ENCODE measurements around a stretch of chr12.

DNA sequence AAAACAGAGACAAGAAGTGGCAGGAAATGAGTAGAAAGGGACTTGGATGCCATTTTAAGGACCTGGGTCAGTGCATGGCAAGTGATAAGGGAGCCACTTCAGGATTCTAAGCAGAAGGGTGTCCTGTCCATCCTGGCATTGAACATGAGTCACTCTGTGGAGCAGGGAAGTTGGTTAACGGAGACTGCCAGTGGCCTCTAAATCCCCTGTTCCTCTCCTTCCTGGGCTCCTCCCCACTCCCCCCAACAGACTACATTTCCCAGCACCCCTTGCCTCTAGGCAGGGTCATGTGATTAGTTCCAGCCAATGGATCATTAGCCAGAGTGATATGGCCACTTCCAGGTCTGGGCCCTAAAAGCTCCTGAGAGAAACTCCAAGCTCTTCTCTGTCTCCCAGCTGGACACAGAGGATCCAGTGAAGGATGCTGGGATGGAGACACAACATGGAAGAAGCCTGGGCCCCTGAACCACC lies 54.5 kb upstream of the RFLNA start:
- PRO-cap: no peak

DNA sequence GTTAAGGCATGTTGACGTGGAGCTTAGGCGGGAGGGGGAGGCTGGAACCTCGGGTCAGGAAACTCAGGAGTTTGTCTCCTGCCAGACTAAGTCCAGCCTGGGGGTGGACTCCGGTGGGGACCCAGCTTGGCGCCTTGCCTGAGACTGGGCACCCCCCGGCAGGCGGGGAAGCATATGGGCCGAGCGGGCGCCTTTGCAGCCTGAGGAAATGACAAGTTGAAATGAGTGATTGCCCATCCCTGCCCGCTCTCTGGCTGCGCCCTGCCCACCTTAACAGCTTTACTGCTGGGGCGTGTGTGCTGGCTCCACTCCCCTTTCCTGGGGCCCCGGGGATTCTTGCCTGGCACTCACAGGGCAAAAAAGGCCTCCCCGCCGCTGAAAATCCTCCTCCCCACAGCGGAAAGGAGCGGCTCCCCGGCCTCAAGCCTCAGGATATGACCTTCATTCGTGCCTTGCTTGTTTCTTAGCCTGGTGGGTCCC lies 1.4 kb downstream of the RFLNA start:
- PRO-cap: no peak

GRCh38 chr12:124324689-124325725 lies 30.1 kb downstream of the RFLNA start:
- PRO-cap: unidirectional peak, minus-strand start at chr12:124324886

DNA sequence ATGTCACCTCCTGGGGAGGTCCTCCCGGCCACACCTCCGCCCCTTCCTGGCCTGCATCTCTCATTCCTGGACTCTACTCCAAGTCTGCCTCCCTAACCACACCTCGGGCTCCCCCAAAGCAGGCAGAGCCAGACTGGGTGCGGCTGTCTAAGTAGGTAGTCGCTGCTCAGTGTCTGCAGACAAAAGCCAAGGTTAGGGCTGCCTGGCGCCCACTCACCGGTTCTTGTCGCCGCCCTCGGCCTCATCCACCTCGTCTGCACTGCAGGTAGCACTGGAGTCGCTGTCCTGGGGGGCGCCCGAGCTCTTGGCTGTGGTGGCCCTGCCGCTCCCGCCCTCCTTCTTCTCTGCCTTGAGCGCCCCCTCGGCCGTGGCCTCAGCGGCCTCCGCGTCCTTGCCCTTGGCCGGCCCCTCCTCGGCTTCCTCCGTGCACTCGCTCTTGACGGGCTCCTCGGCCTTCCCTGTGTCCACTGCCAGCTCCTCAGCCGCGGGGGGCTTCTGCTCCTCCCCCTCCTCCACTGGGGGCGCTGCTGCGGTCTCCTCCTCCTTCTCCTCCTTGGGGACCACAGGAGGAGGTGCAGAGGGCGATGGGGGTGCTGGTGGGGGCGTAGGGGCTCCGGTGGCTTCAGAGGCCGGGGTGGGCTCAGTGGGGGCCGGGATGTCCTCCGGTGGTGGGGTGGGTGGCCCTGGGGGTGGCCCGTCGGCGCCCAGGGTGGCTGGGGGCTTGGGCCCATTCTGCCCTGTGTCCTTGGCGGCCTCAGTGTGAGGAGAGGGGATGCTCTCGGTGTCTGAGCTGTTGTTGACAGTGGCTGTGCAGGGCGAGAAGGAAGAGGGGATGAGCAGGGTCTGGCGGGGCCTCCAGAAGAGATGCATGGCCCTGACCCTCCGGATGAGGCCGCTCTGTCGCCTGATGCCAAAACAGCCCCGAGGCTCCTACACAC lies 77.2 kb downstream of the RFLNA start:
- PRO-cap: no peak

- PRO-cap: no peak
These were observed 98.0 kb downstream of the RFLNA start for GRCh38 chr12:124392757-124393451.

- PRO-cap: no peak
These were observed 101.9 kb downstream of the RFLNA start for GRCh38 chr12:124396652-124397338.

GRCh38 chr12:124430381-124430994 lies 135.6 kb downstream of the RFLNA start:
- PRO-cap: no peak

DNA sequence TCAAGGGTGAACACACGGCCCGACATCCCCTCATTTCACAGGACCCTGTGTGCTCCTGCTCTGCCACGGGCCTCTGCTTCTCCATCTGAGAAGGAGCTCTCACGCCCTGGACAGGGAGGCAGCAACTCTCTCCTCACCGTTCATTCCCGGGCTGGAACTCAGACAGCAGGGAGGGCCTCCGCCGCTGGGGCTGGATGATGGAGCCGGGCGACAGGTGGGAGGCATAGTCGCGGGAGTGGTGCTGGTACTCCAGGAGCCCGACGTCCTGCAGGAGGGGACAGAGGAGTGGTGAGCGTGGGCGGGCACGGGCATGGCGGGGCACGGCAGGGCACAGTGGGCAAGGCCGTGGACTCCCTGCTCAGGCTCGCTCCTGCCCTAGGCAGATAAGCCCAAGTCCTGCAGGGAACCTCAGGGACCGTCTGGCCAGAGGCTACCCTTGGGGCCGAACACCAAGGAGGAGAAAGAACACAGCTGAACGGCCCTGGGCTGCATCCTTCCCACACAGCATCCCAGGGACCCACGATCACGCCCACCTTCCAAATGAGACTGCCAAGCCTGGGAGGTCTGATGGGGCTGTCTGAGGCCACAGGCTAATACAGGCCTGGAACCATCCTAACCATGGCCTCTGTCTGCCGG lies 81.0 kb downstream of the NCOR2 start:
- PRO-cap: no peak

GRCh38 chr12:124588983-124589642 lies 21.7 kb upstream of the NCOR2 start:
- PRO-cap: no peak

DNA sequence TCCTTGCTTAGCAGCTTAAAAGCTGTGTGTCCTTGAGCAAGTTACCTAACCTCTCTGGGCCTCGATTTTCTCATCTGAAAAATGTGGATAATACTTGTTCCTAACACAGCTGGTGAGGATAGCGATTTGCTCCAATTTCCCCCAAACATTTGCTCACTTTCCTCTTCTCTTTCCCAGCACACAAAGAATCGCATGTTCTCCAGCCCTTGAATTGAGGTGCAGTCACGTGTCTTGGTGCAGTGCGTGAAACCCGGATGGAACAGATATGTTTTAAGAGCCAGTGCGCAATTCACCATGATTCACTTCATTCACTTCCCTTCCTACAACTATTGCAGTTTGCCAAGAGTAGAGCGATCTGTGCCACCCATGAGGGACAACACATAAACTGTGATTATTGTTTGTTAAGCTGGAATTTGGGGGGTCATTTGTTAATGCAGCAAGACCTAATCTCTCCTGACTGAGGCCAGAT lies 142.5 kb downstream of the SCARB1 start:
- PRO-cap: no peak

- PRO-cap: no peak
These were observed 129.1 kb downstream of the SCARB1 start for GRCh38 chr12:124734476-124735034.

GRCh38 chr12:124736985-124737424 lies 126.7 kb downstream of the SCARB1 start:
- PRO-cap: no peak

DNA sequence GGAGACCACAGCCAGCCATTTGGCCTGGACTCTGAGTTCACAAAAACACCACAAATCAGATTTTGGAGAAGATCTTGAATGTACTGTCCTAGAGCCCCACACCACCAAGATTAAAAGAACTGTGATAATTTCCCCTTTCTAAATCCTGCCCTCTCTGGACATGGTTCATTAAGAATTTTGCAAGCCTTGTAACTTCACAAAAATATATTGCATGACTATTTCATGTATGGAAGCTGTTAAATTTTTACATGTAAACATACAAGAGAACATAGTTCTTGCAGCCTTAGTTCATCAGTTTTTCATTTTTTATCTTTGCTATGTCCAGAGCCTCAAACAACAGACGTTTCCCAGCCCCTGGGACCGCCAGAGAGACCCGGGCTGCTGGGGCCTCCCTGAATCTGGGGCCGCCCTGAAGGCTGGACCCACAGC lies 96.9 kb downstream of the SCARB1 start:
- PRO-cap: no peak

DNA sequence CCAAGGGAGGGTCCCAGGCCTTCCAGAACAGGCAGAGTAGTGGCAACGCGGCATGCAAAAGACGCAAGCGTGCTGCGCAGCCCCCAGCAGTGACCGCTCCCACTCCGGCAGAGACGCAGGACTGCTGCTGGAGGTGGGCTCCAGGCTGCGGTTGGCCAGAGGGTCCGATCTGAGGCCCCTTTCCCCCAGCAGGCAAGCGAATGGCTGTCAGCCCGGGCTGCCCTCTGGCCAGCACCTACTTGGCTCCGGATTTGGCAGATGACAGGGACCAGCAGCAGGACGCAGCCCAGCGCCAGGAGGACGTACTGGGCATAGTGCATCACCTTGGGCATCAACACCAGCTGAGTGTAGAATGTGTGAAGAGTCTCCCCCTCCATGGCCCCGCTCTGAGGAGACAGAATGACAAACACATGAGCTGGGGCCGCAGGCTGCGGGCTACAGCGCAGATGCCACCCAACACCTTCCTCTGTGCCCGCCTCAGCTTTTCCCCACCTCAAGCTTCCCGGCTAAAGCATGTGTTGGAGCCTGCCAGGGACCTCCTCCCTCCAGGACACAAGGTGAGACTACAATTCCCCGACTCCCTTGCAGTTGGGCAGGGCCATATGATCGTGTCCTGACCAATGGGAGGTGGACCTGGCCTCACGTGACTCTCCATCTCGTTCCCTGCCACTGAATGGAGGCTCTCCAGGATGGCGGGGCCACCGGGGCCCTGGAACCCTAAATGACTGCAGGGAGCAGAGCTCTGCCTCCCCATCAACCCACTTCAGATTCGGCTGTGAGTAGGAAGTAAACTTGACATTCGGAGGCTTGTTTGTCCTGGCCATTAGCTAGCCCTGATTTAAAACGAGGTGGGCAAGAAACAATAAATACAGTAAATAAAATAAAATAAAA lies 77.3 kb downstream of the SCARB1 start:
- PRO-cap: no peak

DNA sequence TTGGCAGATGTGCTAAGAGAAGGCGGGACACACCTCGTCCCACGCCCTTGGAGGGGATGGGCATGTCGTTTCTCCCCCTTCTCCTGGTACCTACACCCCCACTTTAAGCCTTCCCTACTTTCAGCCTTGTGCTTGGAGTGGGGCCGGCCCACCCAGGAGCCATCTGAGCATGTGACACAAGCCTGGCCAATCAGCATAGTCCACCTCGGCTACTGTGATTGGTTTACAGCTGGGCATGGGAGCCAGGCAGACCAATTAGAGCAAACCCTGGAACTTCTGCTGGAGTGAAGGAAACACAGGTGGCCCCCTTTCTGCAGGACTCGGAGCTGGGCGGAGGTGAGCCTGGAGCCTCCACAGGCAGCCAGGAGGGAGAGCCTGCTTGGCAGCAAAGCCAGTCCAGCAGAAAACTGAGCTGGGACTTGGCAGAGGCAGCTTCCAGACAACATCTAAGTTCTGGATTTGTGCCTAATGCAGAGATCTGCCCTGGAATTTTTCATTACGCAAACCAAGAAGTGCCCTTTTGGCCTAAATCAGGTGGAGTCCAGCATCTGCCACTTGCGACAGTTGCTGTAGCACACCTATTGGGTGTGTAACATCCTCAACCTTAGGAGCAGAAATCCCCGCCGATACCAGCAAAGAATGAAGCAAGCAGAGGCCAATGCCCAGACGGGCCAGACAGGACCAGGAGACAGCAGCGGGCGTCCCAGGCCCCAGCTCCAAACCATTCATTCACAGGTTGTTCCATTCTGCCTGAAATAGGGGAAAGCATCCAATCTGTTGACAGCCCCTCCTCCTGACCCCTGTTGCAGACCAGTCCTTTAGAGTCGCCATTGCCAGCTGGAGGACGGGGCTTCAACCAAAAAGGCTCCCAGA lies 59.5 kb downstream of the SCARB1 start:
- PRO-cap: no peak

DNA sequence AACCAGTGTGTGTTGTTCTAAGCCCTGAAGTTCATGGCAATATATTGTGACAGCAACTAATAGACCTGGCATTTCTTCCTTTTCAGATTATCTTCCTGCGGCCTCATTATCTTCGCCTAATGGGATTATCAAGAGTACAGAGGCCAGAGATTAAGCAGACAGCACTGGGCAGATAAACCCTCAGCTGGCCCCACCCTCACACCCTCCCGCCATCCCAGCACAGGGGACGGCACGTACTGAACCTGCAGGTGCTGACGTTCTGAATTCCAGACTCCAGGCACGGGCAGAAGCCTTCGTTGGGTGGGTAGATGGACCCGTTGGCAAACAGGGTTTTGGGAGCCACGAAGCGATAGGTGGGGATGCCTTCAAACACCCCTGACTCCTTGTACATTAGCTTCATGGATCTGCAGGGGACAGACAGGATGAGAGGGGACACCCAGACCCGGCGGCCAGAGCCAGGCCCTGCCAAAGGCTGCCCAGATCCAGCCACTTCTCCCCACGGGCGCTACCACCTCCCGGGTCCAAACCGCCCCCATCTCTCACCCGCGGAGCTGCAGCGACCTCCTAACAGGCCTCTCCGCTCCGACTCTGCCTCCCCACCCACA lies 56.0 kb downstream of the SCARB1 start:
- PRO-cap: no peak

DNA sequence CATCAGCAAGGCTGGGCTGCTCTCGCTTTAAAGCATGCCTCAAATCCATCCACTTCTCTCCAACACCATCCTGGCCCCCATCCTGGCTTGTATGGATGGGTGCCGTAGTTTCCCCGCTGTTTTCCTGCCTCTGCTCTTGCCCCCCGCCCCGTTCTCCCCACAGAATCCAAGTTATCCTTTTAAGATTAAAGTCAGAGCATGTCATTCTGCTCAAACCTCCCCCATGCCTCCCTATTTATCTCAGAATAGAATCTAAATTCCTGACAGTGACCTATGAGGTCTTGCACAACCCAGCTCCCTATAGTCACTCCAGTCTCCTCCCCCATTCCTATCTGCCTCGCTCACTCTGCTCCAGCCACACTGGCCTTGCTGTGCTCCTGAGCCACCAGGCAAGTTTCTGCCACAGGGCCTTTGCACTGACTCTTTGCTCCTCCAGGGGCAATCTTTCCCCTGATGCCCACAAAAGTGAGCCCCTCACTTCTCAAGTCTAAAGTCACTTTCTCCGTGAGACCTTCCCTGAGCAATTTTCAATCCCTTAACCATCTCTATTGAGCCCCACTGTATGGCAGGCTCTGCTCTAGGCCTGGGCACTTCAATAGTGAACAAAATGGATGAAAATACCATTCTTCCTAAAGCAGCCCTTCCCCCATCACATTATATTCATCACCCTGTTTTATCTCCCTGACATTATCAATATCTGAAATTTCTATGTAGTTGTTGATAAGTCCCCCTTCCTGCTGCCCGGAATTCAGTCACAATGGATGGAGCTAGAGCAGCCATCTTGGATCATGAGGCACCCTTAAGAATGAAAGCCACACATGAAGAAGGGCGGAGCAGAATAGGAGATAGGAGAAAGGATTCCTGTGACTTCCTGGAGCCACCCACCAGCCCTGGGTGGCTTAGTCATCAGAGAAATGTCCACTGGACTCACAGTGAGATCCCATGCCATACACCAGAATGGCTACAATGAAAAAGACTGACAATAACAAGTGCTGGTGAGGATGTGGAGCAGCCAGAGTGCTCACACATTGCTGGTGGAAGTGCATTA lies 34.1 kb downstream of the SCARB1 start:
- PRO-cap: no peak

DNA sequence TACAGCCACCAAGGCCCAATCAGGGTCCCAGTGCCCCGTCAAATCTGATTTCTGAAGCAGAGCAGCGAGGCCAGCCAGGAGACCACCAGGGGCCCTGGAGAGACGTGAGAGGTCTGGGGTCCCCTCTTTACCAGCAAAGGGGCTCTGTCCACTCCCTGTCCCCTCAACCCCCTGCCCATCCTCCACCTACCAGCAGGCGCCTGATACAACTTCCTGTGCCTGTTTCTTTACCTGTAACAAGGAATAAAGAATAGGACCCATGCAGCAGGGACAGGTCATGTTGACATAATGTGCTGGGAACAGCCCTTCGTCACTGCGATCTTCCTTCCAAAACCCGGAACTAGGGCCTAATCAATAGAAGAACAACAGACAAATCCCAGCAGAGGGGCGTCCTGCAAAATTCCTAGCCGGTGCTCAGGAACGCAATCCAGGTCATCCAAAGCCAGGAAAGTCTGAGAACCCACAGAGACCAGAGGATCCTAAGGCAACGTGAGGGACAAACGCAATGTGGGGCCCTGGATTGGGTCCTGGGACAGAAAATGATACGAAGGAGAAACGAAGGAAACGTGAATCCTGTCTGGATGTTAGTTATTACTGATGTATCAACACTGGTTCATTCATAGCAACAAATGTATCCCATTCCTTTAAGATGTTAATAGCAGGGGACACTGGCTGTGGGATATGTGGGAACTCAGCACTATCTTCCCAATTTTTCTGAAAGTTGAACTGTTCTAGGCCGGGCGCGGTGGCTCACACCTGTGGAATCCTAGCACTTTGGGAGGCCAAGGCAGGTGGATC lies 32.0 kb downstream of the SCARB1 start:
- PRO-cap: no peak

DNA sequence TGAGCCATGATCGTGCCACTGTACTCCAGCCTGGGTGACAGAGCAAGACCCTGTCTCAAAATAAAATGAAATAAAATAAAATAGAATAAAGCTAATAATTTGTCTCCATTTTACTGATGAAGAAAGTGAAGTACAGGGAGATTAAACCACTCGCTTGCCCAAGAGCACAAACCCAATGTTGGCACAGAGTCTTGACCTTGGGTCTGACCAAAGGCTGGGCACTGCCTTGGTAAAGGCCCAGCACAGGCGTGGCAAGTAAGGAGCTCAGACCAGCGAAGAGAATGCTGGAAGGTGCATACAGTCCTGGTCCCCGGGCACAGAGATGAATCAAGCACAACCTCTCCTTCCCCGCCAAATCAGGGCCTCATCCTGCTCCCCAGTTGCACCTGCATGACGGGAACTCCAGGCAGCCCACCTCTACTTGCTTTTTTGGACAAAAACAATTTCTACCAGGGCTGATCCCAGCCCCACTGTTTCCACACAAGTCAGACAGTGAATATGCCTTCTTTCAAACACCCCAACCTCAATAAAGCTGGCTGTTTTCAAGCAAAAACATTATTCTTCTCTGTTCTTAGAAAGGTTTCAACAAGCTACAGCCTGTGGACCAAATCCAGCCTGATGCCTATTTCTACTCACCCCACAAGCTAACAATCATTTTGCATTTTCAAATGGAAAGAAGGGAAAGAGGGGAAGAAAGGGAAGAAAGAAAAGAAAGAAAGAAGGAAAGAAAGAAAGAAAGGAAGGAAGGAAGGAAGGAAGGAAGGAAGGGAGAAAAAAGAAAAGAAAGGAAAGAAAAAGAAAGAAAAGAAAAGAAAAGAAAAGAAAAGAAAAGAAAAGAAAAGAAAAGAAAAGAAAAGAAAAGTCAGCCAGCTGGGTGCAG lies 26.7 kb downstream of the SCARB1 start:
- PRO-cap: no peak

GRCh38 chr12:124911653-124912104 lies 2.8 kb downstream of the UBC start:
- PRO-cap: no peak

Data from type B pancreatic cell (in vitro differentiated cells).